ENCODE measurements around the gene PLCD1.

- RRBS: no CpG with 5 or more reads among the region's 10 CpGs
Measured at GRCh38 chr3:36833211-36833770, 68.9 kb upstream of the DCLK3 start.

DNA sequence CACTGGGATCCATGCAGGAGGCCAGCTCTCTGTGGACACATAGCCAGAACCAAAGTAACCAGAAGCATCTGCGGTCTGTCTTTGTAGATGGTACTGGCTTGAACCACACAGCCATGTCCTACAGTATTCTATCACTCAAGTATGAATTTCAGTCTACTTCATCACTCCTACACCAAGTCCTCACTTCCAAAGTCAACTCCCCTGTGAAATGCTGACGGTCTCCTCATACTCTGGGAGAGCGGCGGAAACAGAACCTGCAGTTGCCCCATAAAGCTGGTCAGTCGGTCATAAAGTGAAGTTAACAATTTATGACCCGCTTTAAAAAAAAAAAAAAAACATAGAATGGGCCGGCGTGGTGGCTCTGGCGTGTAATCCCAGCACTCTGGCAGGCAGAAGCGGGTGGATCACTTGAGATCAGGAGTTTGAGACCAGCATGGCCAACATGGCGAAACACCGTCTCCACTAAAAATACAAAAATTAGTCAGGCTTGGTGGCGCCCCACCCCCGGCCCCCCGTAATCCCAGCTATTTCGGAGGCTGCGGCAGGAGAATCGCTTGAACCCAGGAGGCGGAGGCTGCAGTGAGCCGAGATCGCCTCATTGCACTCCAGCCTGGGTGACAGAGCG is 2.2 kb downstream of the TRANK1 start:
- RRBS: no CpG with 5 or more reads among the region's 22 CpGs

DNA sequence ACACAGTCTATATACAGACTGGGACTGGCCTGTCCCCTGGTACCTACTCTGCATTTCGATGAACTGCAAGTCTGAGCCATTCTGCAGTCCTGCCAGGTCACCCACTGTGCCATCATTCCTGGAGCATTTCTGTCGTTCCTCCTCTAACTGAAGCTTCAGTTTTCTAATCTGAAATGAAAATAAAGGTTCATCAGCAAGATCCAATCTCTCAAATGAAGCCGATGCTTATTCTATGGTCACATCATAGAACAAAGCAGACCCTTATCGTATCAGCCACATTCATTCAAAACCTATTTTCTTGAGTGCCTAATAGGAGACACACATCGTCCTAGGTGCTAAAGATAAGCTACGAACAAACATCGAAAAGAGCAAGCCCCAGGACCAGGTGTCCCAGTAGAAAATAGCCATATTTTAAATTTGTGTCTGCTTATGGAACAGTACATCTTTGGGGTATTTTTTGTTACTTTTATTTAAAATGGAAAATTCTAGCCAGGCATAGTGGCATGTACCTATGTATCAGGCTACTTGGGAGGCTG is 65.5 kb downstream of the MLH1 start:
- RRBS: no CpG with 5 or more reads among the region's 7 CpGs

- RRBS: no CpG with 5 or more reads among the region's 2 CpGs
Measured at GRCh38 chr3:37140877-37141325, 33.5 kb downstream of the LRRFIP2 start.

DNA sequence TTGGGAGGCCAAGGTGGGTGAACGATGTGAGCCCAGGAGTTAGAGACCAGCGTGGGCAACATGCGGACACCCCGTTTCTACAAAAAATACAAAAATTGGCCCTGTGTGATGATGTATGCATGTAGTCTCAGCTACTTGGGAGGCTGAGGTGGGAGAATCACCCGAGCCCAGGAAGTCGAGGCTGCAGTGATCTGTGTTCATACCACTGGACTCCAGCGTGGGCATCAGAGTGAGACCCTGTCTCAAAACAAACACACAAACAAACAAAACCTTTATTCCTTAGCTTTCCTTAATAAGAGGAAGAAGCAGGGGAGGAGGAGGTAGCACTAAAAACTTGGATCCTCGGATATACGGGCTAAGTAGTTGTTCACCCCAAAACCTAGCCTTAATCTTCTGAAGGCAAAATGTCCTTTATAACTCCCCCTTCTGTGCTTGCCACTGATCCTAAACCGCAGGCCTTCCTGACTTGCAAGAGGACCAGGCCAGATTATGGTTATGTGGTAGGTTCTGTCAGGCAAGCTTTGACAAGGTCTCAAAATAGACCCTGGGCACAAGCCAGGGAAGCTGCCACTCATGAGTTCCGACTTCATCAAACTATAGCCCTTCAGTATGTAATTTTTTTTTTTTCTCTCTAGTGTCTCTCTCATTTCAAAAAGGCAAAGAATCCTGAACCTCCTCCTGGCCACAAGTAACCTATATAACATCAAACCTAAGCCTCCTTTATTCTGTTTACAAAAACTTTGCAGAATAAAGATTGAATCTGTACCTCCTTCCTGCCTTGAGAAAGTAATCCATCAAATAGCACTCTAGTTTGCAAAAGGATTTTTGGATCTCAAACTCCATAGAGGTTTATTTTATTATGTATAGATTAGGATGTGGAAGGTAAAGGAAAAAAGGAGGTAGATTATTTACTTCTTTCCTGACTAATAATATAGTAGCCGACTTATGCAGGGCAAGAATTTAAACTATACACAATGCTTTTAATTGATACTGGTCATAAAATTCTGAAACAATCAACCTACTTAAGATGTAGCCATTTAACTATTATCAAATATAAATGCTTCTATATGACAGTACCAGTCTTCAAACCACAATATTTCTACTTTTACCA is 3.2 kb downstream of the LRRFIP2 start:
- RRBS: no CpG with 5 or more reads among the region's 12 CpGs

DNA sequence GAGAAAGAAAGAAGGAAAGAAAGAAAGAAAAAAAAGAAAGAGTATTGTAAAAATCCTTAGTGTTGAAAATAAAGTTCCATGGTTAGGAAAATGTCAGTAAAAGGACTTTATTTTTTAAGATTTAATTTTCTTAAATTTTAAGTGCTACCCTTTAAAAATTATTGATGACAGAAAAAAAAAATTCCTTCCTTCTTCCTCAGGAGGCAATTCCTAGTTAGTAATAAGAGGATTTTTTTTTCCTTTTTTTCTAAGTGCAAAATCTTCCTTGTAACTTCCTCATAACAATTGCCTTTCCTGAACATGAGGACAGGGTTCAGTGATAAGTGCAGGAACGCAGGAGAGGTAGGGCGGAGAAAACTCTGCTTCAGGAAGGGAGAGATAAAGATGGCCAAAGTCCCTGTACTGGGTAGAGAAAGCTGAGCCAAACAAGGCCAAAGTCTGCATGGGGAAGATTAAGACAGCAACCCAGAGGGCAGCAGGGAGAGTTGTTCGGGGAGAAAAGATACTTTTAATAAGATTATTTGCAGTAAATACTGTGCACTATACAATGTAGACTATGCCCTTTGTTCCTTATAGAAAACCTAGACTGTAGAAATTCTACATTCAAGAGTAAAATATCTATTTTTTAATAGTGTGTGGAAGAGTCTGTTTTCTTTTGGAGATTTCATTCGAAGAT is 13.4 kb upstream of the GOLGA4 start:
- RRBS: no CpG with 5 or more reads among the region's 4 CpGs

DNA sequence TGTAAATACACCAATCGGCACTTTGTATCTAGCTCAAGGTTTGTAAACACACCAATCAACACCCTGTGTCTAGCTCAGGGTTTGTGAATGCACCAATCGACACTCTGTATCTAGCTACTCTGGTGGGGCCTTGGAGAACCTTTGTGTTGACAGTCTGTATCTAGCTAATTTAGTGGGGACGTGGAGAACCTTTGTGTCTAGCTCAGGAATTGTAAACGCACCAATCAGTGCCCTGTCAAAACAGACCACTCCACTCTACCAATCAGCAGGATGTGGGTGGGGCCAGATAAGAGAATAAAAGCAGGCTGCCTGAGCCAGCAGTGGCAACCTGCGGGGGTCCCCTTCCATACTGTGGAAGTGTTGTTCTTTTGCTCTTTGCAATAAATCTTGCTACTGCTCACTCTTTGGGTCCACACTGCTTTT is 9.5 kb upstream of the GOLGA4 start:
- RRBS: no CpG with 5 or more reads among the region's 5 CpGs

DNA sequence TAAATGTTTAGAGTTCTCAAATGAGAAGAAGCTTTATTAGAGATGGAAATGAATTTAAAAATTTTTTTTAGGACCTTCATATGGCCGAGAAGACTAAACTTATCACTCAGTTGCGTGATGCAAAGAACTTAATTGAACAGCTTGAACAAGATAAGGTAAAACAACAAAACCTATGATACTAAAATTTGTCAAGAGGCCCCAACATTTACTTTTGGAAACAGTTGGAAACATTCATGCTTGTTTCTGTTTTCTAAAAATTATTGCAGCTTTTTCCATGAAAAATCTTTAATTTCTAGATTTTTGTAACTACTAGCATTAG is 56.1 kb downstream of the GOLGA4 start:
- RRBS: no CpG with 5 or more reads among the region's 2 CpGs

DNA sequence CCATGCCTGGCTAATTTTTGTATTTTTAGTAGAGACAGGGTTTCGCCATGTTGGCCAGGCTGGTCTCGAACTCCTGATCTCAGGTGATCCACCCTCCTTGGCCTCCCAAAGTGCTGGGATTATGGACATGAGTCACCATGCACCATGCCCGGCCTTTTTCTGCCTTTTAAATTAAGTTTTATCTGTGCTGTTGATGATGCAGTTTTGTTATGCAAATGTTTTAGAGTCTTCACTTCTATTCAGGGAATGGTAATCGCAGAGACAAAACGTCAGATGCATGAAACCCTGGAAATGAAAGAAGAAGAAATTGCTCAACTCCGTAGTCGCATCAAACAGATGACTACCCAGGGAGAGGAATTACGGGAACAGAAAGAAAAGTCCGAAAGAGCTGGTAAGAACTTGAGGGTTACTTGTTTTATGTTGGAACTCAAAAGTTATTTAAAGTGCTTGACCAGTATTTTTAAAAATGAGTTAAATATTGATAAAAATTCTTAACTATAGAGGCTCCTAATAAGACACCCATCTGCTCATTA is 58.9 kb downstream of the GOLGA4 start:
- RRBS: no CpG with 5 or more reads among the region's 9 CpGs

DNA sequence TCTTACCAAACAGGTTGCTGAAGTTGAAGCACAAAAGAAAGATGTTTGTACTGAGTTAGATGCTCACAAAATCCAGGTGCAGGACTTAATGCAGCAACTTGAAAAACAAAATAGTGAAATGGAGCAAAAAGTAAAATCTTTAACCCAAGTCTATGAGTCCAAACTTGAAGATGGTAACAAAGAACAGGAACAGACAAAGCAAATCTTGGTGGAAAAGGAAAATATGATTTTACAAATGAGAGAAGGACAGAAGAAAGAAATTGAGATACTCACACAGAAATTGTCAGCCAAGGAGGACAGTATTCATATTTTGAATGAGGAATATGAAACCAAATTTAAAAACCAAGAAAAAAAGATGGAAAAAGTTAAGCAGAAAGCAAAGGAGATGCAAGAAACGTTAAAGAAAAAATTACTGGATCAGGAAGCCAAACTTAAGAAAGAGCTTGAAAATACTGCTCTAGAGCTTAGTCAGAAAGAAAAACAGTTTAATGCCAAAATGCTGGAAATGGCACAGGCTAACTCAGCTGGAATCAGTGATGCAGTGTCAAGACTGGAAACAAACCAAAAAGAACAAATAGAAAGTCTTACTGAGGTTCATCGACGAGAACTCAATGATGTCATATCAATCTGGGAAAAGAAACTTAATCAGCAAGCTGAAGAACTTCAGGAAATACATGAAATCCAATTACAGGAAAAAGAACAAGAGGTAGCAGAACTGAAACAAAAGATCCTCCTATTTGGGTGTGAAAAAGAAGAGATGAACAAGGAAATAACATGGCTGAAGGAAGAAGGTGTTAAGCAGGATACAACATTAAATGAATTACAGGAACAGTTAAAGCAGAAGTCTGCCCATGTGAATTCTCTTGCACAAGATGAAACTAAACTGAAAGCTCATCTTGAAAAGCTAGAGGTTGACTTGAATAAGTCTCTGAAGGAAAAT is 81.6 kb downstream of the GOLGA4 start:
- RRBS: no CpG with 5 or more reads among the region's 3 CpGs

DNA sequence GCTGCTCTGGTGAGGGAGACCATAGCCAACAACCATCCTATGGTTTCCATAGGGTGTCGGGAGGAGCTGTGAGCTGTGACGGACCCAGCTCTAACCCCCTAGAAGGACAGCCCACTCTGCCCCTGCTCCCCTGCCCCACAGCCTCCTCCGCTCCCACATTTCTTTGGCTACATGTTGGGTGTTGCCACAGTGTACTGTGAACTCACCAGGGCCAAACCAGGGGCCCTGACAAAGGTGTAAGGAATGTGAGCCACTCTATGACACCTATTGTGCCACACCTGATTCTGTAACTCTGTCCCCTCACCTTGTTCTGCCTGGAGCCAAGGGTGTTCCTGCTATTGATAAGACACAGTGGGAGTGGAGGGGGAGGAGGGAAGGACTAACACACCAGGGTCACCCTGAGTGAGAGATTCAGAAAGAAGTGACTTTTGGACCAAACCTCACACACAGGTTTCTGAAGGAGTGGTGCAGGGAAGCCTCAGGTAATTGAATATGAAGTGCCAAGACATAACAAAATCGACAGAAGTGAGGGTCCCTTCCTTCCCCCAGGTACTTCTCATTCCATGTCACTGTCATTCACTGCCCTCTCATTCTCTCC is 2.1 kb downstream of the VILL start:
- RRBS: no CpG with 5 or more reads among the region's 4 CpGs

GRCh38 chr3:38015510-38016172 is 13.8 kb downstream of the PLCD1 start:
- RRBS: no CpG with 5 or more reads among the region's 7 CpGs

DNA sequence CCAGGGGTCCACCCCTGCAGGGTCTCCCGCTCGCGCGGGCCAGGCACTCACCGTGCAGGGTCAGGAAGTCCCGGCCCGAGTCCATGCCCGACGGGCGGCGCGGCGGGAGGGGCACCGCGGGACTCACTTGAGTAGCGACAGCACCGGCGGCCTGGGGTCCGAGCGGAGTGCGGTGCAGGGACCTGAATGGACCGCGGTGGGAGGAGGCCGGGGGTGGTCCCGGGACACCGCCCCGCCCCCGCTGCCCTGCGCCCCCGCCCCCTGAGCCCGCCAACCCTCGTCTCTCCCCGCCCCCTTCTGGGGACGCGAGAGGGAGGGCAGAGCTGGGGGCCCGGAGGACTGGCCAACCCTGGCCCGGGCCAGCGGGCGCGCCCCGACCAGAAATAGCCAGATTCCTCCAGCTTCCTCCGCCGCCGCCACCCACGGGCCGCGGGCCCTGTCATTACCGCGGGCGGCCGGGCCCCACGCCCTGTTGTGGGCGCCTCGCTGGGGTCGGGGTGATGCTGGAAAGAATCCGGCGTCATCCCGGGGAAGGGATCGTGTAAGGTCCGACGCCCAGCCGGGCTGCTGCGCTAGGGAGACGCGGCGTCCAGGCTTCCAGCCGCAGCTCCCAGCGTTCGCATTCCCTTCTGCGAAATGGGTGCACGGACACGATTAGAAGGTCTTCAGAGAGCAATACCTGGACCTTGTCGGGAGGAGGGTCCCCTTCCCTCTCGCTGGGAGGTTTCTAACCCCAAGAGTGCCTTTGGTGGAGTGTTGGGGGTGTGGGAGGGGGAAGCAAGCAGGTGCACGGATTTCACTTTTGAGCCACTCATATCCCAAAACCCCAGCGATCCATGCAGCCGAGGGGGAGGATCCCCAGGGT is at the start of gene PLCD1:
Gene PLCD1 (minus strand): TSS at position 188 of the 865 bp plus-strand sequence.
- RRBS: 2% methylated on average over 42 of the region's 77 CpGs

GRCh38 chr3:38236227-38237152 is 29.1 kb upstream of the SLC22A13 start:
- RRBS: no CpG with 5 or more reads among the region's 3 CpGs

- RRBS: no CpG with 5 or more reads among the region's 1 CpG
Measured at GRCh38 chr3:38413814-38414347, 39.8 kb upstream of the ACVR2B start.

DNA sequence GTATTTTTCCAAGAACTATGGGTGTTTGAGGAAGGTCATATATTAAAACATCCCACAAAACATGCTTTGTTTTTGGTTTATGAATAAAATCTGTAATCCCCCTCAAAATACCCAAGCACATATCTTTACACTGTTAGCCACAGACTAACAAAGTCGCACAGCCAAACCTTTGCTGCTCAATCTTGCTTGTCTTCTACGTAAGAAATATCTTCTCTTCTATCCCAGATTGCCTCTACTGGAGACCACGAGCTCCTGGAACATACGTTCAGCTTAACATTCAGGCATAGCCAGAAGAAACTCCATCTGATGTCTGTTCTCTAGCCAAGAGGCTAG is 181 bp downstream of the SCN10A start:
- RRBS: no CpG with 5 or more reads among the region's 4 CpGs

GRCh38 chr3:38960255-38960649 is 91.5 kb downstream of the SCN11A start:
- RRBS: no CpG with 5 or more reads among the region's 5 CpGs

GRCh38 chr3:39132914-39133476 is 20.4 kb downstream of the CSRNP1 start:
- RRBS: no CpG with 5 or more reads among the region's 4 CpGs

DNA sequence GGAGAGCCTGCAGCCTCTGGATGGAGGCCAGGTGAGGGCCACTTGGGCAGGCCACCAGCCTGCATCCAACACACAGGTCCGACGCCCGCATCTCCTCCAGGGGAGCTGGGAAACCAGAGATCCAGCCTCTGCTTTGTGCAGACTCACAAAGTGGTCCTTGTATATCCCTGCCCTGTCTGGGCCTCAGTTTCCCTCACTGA is 16.8 kb downstream of the CSRNP1 start:
- RRBS: no CpG with 5 or more reads among the region's 3 CpGs

GRCh38 chr3:39141277-39141916 is 12.0 kb downstream of the CSRNP1 start:
- RRBS: no CpG with 5 or more reads among the region's 2 CpGs

Data from HGPS cell (cell line).